Cardiac atrium fibroblast (primary cell): ENCODE results near the genes GYG1, HLTF, HPS3 and RNF13.

GRCh38 chr3:147424266-147424737 lies 15.1 kb downstream of the ZIC1 start:
- RAMPAGE, long total RNA: no peak

DNA sequence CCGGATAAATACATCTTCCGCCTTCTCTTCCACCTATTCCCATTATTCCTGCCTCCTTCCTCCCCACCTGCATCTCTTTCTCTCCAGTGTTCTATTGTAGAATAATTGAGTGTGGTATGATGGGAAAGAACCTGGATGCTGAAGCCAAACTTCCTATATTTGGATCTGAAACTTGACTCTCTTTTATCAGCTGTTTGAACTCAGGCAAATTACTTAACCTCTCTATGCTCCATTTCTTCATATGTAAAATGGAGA lies 323.1 kb downstream of the ZIC1 start:
- RAMPAGE, long total RNA: no peak

DNA sequence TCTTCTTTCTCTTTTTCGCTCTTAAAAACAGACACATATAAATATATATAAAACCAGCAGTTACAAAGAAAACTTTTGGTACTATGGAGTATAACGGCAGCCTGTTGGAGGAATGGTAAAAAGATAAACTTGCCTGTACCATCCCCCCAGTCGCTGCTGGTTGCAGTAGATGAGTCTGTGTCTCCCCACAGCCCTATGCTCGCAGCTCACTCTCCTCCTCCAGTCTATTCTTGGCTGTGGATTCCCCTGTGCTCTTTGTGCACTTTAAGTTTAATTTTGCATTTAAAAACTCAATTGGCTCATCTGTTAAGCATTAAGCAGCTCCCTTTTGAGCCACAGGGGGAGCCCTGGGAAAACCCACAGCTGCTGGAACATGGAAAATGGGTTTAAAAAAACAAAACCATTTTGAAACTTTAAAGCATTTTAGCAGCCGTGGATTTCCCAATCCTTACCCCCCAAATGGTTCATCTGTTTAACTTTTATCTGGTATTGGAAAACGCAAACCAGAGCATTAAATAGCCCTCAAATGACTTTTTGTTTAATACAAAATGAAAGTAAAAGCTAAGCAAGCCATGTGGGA lies 536.8 kb downstream of the ZIC1 start:
- RAMPAGE, long total RNA: no peak

- RAMPAGE, long total RNA: no peak
Measured at GRCh38 chr3:148157064-148157435, 540.7 kb upstream of the AGTR1 start.

DNA sequence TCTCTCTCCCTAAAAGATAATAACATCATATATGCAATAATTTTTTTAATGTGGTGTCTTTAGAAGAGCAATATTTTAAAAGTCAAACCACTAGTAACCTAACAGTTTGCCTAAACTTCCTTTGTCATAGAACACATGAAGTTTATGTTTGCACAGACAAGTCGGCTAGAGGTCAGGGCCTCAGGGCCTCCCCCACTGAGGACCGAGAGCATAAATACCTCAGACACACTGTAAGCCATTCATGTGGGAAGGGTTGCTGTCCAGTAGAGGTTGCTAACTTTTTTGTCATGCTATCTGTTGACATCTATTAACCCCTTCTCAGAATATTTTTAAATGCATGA lies 33.3 kb upstream of the CPB1 start:
- RAMPAGE, long total RNA: no peak

DNA sequence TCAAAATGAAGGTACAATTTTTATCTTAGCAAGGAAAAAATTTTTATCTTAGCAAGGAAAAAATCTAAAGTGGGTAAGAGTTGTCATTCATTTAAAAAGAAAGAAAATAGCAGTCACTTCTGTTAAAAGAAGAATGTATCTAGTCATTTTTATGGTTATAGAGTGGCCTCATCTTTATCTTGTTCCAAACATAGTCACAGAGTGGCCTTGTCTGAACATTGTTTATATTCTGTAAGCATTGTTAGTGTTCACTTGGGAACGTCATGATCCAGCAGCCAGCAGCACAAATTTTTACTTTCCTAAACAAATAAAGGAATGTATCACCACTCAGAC lies 39.8 kb upstream of the GYG1 start:
- RAMPAGE, long total RNA: no peak

- RAMPAGE, long total RNA: start-site peak on the plus strand at chr3:148991494-148991620, 53 and 87 reads in 2 replicates
Measured at GRCh38 chr3:148991121-148991684, at the start of gene GYG1. Gene GYG1, plus strand, starts transcription at chr3:148991540.

- RAMPAGE, long total RNA: no peak
Measured at GRCh38 chr3:148993950-148994407, 2.6 kb downstream of the GYG1 start.

DNA sequence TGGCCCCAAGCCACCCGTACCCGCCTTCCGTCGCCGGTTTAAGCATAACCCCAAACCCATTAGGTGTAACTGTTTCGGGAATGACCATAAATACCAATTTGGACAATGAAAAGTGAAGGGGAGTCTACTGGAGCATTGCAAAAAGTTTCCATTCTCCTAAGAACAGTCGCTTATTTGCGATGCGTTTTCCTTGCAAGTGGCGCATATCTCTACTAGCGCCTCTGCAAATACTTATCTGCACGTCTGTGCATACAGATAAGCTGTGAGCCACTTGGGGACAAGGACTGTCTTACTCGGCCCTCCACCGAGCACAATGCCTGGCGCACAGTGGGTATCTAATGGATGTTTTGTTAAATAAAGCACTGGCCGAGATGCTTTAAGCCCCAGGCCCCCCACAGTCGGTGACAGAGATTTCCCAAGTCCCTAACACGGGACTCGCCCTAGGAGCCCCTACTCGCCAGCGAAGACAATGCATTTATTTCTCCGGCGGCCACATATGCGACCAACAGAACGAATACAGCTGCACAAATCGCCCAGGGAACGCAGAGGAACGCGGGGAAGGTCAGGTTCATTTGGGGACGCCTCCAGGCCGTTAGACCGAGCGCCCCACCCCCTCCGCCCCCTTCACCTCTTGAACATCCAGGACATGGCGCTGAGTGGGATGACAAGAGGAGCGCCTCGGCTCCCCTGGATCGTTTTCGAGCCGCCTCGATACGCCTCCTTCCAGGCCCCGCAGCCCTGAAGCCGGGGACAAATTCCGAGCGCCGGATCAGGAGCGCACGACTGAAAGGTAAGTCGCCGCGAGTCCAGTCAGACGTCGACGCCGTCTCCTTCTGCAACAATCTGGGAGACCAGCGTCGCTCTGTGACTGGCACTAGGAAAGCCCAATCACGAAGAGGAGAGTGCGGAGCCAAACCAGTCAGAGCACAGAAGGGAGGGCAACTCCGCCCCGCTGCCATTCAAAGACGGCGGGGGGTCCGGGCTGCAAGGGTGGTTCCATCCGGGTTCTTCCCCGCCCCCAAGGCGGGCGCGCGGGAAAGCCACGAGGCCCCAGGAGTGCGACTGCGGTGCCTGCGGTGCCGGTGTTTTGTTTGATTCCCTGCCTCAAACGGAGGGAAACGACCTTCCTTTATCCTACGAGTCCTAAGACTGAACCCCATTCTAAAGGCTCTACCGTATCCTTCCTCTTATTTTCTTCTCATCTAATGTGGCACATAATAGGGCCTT lies at the start of gene HLTF:
HLTF (minus strand) TSS at position 845 of the 1,227 bp plus-strand sequence.
- RAMPAGE, long total RNA: start-site peak on the minus strand centred at position 820 of the sequence, 25 bp wide, 165 and 123 reads in 2 replicates

- RAMPAGE, long total RNA: no peak
Measured at GRCh38 chr3:149129139-149130345, at the start of gene HPS3. Gene HPS3, plus strand, starts transcription at chr3:149129638.

DNA sequence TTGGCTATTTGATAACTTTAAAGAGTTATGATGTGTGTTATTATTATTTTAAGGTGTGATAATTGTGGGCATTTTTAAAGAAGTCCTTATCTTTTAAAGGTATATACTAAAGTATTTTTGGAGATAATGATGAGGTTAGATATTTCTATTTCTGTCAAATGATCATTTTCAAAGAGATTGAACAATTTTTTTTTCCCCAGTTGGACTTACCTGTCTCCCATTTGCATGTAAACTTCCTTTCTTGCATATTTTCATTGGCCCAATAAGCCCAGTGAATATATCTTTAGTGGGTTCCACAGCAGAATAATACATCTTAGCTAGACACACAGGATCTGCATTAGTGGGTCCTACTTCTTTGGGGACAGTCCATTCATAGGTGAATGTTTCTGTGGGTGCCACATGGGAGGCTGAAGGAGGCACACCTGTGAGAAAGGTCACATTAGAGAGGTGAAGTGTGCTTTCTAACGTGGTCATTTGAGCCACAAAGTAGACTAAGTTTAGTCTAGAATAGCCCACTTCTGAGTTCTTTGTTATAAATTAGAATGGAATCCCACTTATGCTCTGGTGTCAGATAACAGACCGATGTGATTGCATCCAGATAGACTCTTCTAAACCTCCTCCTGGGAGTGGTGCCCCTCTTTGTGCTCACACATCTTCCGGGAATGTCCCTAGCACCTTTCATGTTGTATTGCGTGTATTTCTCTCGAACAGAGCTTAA lies 23.3 kb downstream of the CP start:
- RAMPAGE, long total RNA: no peak

GRCh38 chr3:149208822-149209557 lies 12.6 kb downstream of the CP start:
- RAMPAGE, long total RNA: no peak

DNA sequence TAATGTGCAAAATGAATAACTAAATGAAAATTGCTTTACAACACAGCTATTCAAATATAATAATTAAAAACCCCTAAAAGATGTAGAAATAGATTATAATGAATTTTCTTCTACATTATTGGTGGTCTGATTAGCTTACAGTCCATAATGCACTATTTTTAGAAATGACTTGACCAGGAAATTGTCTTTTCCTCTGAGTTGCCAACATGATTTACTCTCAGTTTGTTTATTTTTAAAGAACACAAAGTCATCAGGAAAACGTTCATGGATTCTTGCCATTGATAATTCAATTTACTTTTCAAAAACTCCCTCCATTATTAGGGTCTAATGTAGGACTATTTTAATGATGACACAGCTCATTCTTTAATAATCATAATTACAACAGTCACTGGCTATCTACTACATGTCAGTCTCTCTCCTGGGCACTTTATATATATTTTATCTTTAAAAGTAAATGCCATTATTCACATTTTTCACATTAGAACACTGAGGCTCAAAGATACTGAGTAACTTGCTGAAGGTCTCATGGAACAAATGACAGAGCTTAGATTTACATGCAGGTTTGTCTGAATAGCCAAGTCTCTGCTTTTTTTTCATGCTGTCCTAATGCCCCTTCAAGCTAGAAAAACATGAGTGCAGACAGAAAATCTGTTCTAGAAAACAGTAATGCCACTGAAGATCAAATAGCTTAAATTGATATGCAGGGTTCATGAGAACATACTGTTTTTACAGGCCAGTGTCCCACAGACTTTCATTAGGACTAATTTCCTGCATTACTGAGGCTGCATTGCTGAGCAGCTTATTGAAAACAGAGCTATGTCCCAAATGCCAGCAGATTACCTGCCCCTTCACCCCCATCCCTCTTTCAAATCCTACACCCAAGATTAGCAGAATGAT lies 968 bp downstream of the TM4SF18 start:
- RAMPAGE, long total RNA: no peak

GRCh38 chr3:149395395-149396154 lies 18.1 kb upstream of the TM4SF1 start:
- RAMPAGE, long total RNA: no peak

DNA sequence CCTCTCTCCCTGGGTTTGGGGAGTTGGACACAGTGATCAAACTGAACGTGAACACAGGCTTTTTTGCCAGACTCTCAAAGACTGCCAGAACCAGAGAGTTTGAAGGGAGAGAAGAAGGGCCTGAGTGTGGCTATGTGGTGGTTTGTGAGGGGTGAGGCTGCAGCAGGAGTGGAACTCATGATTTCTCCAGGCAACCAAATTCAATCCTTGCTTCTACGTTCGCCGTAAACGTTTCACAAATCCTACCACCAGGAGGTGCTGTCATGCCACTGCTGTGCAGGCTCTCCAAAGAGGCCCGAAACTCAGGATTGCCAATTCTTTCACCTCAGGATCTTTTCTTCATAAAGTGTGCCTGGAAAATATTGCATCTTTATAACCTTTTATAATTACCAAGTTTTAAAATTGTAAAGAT lies 19.6 kb downstream of the TM4SF4 start:
- RAMPAGE, long total RNA: no peak

- RAMPAGE, long total RNA: no peak
Measured at GRCh38 chr3:149507448-149508580, 33.3 kb downstream of the TM4SF4 start.

GRCh38 chr3:149626160-149626874 lies 31.5 kb downstream of the WWTR1 start:
- RAMPAGE, long total RNA: no peak

GRCh38 chr3:149659178-149659588 lies 1.4 kb upstream of the WWTR1 start:
- RAMPAGE, long total RNA: no peak

DNA sequence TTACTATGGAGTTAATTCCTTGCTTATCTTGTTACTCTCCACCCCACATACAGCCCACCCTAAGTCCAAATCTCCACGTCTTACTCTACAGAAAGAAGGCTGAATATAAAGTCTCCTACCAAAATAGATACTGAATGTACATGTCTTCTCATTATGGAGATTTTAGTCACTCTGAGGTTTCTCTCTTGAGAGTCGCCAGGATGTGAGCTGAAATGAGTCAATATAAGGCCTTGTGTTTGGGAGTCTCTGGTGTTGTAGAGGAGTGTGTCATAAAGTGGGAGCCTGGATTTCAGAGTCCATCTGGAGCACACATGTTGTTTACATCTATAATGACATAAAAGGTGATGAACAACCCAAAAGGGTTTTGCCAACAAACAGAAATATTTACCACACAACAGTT lies 45.2 kb upstream of the WWTR1 start:
- RAMPAGE, long total RNA: no peak

DNA sequence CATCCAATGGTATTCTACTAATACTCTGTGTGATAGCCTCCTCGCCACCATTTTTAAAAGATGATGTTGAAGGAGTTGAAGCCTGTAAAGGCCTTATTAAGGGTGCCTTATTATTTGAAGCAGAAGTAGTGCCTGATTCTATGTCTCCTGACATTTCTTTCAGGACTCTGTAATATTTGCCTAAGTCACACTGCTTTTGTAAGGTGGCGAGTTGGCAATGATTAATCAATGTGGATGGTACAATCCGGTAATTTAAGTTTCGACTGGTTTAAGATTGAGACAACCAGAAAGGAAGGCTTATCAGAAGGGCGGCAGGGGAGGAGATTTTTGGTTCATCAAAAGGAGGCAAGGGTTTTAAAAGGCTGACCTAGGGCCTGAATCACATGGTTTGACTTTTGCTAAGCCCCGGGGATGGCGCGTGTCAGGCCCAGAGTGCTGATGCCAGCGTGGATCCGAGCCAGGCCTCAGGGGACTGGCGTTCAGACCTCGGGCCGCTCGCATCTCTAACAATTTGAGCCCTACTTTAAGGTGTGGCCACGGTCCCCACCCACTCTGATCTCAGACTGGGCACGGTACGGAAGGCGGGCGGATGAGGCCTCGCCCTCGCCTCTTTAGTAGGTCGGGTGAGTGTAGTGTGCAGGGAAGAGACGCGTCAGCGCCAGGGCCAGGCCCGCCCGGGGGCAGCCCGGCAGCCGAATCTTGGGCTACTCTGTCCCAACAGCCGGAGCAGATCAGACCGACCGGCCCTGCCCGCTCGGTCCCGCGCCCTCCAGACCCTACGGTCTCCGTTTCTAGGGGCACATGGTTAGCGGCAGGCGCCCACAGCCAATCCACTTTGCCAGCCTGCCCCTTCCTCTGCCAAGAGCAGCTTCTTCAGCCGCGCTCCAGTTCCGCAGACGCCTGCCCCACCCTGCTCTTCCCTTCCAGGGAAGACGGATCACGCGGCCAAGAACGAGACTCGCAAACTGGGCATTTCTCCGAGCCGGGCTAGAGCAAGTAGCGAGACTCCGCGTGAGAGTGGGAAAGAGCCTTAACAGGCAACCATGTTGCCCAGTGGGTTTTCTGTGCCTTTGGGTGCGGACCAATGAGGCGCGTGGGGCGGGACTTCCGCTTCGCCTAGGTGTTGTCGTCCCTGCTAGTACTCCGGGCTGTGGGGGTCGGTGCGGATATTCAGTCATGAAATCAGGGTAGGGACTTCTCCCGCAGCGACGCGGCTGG lies at the start of gene RNF13:
RNF13 (plus strand) TSS at position 1,115 of the 1,218 bp plus-strand sequence.
- RAMPAGE, long total RNA: start-site peak on the plus strand centred at position 1,131 of the sequence, 46 bp wide, 583 and 75 reads in 2 replicates